Gastroesophageal sphincter (tissue), 4 donors: ENCODE measurements around a stretch of chr2.

DNA sequence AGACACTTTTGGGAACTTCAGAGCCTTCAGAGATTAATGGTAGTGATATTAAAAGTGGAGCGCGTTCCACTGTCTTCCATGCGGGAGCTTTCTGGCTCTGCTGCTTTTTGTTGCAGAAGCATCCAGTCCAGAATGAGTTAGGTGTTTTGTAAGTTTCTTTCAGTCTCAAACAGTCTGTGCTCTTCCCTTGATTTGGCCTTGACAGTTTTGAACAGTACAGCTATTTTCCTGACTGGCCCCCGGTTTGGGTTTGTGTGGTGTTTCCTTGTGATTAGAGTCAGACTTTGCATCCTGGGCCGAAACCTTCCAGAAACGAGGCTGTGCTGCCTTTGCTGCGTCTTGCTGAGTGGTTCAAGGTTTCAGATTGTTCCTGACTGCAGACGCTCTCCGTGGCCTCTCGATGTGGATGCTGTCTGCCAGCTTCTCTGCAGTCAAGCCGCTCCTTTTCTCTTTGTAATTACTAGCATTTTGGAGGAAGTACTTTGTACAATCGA, 49.0 kb downstream of the TRAF3IP1 start:
- PRO-cap: no peak
- RAMPAGE, long total RNA, 4 experiments: no peak in any of the 4 experiments

GRCh38 chr2:238558465-238558875, 131.7 kb downstream of the ASB1 start:
- PRO-cap: no peak
- RAMPAGE, long total RNA, 4 experiments: no peak in any of the 4 experiments

DNA sequence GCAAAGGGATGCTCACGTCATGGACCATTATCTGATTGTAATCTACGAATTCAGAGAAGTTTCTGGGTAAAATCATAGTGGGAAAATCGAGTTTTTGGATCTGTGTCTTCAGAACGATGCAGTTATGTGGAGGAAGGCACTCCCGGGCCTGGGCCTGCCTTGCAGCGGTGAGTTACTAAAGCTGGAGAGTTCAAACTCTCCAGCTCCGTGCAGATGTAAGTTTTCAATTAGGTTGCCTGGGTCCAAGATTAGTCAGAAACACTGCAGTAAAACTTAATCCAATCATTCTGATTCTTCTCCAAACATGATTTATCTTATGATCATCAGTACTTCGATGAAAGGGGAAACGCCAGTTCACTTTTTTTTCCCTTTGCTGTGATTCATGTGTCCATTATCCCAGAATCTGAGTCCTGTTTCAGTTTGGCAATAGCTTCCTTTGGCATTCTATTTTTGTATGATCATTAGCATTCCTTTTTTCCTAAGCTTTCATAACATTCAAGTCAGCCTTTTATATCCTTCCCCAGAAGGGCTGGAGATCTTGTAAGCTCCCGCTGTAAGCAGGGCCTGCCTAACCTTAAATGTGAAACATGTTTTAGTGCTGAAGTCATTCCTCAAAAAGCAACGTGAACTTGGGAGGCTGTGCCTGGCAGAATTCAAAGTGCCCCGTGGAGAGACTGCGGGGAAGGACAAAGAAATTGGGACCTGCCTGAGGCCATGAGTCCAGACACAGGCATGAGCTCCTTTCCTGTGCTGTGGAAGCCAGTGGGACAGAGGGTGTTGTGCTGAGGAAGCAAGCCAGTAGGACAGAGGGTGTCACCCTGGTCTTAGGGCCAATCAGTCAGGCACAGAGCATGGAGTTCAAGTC, 119.2 kb upstream of the TWIST2 start:
- PRO-cap: bidirectional peak, plus-strand start at position 326 of the sequence, minus-strand start at position 177 of the sequence; bidirectional peak, plus-strand start at position 656 of the sequence, minus-strand start at position 480 of the sequence
- RAMPAGE, long total RNA, 4 experiments: no peak in any of the 4 experiments

DNA sequence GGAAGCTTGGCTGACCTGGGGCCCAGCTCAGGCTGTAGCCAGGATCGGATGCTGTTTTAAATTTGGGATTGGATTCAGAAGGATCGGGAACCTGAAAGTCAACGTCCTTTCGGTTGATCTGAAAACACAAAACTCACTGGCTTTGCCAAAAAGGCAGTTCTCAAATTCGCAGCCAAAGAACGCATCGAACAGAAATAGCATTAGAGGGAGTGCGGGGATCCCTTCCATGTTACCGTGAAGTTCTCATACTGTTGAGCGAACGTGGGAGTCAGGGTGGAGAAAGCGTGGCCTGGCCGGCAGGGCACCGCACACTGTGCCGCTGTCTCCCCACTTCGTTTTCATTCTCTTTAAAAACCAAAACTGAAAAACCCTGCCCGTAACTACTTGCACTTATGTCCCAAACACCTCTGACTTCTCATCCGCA, 61.1 kb upstream of the TWIST2 start:
- PRO-cap: no peak
- RAMPAGE, long total RNA, 4 experiments: no peak in any of the 4 experiments

DNA sequence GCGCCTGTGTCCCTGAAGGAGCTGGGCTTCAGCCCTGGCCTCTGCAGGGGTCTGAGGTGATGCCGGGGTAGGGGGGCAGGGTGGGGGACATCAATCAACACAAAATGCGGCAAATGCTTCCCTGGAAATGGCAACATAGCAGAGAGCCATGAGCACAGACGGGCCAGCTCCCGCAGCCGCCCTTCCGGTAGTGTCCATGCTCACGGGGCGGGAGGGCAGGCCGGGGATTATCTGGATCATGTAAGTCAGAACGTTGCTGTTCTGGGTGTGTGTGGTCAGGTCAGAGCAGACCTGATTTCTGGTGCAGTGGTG, 56.5 kb upstream of the TWIST2 start:
- PRO-cap: no peak
- RAMPAGE, long total RNA, 4 experiments: no peak in any of the 4 experiments

DNA sequence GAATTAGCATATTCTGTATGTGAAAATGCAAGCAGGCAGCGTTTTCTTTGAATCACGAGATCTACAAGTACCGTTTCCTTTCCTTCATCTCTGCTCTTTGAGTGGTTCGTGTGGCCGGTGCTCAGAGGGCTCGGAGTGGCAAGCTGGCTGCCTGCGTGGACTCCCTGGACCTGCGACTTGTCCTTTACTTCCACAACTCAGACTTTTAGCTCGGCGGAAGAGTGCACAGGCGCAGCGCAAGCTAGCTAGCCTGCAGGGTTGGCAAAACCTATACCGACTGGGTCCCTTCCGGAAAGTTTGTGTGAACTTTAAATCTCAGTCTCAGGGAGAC, 6.9 kb downstream of the TWIST2 start:
- PRO-cap: no peak
- RAMPAGE, long total RNA, 4 experiments: no peak in any of the 4 experiments

DNA sequence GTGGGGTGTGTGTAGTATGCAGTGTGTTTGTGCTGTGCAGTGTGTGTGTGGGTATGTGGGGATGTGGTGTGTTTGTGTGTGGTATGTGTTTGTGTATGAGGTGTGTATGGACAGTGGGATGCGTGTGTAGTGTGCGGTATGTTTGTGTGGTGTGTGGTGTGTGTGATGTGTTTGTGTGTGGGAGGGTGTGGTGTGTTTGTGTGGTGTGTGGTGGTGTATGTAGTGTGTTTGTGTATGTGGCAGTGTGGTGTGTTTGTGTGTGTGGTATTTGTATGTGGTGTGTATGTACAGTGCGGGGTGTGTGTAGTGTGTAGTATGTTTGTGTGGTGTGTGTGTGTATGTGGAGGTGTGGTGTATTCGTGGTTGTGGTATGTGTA, 60.8 kb downstream of the TWIST2 start:
- PRO-cap: no peak
- RAMPAGE, long total RNA, 4 experiments: no peak in any of the 4 experiments

DNA sequence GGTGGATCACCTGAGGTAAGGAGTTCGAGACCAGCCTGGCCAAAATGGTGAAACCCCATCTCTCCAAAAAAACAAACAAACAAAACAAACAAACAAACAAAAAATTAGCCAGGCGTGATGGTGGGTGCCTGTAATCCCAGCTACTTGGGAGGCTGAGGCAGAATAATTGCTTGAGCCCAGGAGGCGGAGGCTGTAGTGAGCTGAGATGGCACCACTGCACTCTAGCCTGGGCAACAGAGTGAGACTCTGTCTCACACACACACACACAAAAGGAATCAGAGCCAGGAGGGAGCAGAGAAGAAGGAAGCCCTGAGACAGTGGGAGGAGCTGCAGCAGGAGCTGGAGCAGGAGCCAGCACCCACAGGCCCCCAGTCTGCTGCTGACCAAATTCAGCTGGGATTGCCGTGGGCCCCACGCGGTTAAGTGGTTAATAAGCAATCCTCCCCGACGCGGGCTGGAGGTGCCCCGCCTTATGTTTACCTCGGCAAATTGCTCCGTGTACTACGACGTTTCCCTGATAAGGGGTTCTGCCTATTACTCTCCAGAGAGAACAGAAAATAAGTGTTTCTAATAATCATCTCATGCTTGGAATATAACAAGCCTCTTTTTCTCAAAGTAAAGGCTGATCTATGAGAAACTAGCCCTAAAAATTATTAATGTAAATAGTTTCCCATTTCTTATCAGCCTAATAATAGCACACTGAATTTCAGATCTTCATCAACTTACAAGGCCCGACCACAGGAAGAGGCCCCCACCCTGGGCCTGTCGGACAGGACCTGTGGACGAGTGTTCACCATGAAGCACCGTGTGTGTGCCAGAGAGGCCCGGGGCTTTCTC, 265.3 kb downstream of the TWIST2 start:
- PRO-cap: no peak
- RAMPAGE, long total RNA, 4 experiments: no peak in any of the 4 experiments

GRCh38 chr2:239181874-239182394, 218.9 kb downstream of the HDAC4 start:
- PRO-cap: no peak
- RAMPAGE, long total RNA, 4 experiments: no peak in any of the 4 experiments

DNA sequence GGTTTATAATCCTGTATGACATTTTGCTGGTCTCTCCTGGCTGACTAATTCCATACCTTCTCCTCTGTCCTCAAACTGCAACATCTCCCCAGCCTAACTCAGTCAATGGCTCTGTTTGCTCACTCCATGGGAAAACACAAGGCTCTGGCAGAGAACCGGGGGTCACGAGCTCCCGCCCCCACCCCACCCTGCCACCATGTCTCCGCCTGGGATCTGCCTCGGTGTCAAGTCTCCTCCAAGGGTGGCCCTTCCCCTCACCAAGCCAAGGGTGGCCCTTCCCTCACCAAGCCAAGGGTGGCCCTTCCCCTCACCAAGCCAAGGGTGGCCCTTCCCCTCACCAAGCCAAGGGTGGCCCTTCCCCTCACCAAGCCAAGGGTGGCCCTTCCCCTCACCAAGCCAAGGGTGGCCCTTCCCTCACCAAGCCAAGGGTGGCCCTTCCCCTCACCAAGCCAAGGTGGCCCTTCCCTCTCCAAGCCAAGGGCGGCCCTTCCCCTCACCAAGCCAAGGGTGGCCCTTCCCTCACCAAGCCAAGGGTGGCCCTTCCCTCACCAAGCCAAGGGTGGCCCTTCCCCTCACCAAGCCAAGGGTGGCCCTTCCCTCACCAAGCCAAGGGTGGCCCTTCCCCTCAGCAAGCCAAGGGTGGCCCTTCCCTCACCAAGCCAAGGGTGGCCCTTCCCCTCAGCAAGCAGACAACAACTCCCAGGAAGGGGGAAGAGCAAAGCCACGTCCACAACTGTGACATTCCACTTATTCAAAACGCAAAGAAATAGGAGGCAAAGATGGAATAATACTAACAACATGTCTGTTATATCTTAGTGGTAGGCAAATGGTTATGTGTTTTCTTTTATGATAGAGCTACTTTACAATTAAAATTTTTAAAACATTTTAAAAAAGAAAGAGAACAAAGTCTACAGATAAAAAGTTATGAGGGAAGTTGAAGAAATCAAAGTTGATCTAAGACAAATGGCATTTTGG, 168.2 kb downstream of the HDAC4 start:
- PRO-cap: no peak
- RAMPAGE, long total RNA, 4 experiments: no peak in any of the 4 experiments

DNA sequence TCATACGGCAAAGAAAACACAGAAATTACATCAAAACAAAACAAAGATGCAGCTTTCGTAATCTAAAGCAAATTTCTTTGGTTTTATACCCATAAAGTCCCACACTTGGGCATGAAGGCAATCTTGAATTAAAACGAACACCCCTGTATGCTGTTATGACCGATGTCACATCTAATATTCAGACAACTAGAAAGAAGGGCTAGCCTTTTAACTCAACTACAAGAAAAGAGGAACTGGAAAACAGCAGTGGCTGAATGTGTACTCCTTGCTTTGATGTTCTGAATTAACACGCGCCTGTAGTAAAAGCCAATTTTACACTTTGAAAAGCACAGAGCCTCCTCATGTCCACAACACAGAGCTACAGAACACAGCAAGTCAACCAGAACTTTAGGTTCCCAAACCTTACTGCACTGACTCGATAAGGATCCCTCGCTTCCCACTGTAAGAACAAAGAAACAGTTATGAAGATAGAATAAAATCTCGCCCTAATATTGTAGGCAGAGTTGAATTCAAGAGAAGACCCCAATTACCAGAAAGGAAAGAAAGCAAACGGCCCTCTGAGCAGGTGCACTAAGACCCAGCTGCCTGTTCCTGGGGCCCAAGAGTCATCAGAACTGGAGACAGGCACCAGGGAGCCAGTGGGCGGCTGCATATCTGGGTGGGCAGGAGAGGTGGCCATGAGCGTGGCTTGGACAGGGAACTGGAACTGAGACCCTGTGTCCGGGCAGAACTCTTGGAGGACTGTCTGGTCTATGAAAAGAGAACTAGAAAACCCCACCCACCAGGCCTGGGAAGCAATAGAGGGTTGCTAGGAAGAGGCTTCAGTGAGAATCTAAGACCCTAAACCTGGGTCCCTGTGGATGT, 147.4 kb downstream of the HDAC4 start:
- PRO-cap: unidirectional peak, minus-strand start at position 708 of the sequence
- RAMPAGE, long total RNA, 4 experiments: no peak in any of the 4 experiments

DNA sequence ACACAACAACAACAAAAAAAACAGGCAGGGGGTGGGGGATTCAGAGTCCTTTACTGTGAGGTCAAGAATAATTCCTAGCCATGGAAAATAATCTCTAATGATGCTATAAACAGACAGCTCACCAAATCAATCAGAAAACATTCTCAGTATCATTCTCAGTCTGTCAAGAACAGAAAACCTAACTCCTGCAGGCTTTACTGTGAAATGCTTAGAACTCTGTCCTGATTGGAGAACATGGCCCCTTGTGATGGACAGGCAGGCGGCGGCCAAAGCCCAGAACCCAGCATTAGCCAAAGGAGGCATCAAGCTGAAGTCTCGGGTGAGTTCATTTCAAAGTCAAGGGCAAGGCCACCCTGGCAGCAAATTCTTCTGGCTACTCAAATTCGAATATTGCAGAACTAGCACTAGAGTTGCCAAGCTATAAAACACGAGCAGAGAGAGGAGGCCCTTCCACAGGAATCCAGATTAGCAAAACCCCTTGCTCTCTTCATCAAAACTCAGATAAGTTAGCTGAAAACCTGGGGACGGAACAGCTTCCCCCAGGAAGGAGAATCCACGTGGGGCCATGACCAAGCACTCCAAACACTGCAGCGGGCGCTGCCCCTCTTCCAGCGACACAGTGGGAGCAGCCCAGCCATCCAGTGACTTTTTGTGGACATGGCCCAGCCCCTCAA, 98.7 kb downstream of the HDAC4 start:
- PRO-cap: unidirectional peak, plus-strand start at position 407 of the sequence
- RAMPAGE, long total RNA, 4 experiments: no peak in any of the 4 experiments

DNA sequence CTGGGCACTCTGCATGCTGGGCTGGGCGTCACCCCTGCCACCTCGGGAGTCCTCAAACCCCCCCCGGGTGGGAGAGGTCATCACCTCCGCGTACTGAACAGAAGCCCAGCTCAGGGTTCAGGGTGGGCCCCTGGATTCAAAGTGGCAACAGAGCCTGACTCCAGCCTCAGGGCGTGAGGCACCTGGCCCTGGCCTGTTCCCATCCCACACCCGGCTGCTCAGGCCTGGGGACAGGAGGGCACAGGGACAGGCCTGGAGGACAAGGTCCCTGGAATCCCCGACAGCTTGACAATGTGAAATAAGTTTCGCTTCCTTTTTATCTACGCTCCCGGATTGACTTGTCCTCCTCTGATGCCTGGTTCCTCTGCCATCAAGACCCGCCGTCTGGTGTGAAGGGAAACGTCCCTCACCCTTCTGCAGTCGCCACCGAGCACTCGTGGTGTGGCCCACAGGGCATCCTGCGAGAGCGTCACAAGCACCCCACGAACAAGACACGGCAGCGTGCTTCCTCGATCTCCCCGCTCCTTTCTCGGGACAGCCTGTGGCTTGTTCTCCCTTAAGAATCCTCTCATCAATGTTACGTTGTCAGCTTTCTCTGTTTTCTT, 97.7 kb downstream of the HDAC4 start:
- PRO-cap: no peak
- RAMPAGE, long total RNA, 4 experiments: no peak in any of the 4 experiments

DNA sequence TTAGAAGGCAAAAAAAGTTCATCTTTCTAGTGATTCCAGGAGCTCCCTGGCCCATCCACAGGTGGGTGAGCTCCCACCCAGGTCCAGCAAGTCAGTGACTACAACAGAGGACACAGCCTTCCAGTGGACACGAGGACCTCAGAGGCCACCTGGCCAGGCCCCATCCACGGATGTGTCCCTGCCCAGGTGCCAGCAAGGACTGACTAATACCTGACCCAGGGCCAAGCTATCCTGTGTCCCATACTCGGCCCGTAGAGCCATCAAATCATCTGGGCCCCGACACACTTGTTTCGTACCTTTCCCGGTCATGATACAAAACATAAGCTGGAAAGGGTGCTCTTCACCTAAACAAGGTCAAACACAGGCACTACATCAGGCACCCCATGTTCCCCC, 94.6 kb downstream of the HDAC4 start:
- PRO-cap: no peak
- RAMPAGE, long total RNA, 4 experiments: no peak in any of the 4 experiments

DNA sequence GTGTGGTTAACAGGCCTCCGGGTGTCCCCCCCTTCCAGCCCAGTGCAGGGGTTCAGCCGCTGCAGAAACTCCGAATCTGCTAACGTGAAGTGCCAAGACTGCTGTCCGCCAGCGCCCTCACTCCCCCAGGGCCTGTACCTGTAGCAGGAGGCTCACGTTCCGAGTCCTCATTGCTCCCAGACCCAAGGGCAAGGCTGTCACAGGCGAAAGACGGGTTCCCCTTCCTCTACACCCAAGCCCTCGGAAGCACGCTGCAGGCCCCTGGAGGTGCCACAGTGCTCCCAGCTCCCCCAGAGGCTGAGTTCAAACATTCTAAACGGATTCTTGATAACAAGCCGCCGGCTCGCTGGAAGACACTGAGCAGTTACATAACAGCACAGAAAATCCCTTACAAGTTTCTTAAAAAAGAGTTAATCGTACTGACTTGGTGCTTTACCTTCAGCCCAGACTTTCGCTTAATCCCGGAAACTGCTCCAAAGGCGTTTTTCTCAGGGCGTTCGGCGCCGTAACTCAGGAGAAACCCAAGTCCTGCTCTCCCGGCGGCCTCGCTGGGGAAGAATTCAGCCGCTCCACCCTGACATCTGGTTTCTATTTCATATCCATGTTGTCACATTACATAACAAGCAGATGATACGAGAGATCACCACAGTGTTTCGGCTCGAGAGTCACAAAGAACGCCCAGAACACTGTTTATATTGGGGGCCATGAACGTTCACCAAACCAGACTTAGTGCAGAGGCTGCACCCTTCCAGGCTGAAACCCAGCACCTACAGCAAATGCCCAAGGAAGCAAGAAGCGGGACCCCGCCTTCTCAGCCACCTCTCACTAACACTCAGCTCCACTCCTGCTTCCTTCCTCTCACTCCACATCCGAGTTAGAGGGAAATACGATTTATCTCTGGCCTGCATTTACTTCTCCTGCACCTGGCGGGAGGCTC, 91.9 kb downstream of the HDAC4 start:
- PRO-cap: unidirectional peak, plus-strand start at position 82 of the sequence; bidirectional peak, plus-strand start at position 170 of the sequence, minus-strand start at position 131 of the sequence; bidirectional peak, plus-strand start at position 643 of the sequence, minus-strand start at position 562 of the sequence
- RAMPAGE, long total RNA, 4 experiments: start-site peak on the minus strand in 3 of 4 experiments, centred at positions 523 to 753 of the sequence, 20 to 97 reads per replicate

- PRO-cap: no peak
- RAMPAGE, long total RNA, 4 experiments: no peak in any of the 4 experiments
Measured at GRCh38 chr2:239751658-239752040, 273.5 kb downstream of the NDUFA10 start.

DNA sequence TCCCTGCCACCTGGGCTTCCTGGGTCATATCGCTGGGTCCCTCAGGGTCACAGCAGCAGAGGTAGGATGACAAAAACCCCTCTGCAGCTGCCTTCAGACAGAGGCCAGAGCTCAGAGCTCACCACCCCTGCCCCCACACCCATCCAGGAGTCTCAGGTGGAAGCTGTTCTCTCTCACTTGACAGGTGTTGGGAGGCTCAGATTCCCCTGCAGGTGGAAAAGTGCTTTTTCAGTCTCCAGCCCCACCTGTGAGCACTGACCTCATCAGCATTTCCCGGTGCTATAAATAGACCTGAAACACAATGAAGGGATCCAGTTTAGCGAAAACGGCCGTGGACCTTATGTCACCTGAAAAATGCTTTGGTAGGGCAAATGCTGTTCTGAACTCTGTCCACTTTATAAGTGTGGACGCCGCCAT, 254.9 kb downstream of the NDUFA10 start:
- PRO-cap: no peak
- RAMPAGE, long total RNA, 4 experiments: no peak in any of the 4 experiments

DNA sequence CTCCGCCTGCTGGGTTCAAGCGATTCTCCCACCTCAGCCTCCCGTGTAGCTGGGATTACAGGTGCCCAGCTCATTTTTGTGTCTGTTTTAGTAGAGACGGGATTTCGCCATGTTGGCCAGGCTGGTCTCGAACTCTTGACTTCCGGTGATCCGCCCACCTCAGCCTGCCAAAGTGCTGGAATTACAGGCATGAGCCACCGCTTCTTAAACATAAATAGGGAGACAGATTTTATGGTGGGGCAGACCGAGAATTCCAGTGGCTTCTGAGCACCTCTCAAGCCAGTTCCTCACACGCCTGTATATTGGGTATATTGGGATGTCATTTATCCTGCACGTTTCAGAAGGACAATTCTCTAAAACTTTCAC, 22.6 kb upstream of the OR6B2 start:
- PRO-cap: no peak
- RAMPAGE, long total RNA, 4 experiments: no peak in any of the 4 experiments

DNA sequence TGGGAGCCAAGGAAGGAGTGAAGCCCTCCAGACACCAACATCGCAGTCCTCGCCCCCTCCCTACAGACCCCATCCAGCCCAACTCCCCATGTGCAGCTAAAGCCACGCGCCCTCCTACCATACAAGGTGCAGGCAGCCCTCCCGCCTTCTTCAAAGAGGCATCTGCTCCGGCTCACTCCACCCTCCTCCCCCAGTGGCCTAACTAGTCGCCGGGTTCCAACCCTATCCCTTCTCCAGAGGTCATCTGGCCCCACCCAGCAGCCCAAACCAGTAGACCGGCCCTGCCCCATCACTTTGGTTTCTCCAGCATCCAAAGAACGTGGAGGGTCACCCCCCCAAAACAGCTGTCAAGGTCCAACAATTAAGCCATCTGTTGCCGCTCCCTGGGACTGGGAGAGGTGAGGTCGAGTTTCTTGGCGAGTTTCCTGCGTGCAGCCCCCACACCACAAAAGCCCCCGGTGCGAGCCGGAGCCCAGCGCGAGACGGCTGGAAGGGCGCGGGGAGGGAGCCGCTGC, 817 bp upstream of the GPC1 start:
- PRO-cap: bidirectional peak, plus-strand start at position 265 of the sequence, minus-strand start at position 195 of the sequence
- RAMPAGE, long total RNA, 4 experiments: no peak in any of the 4 experiments

DNA sequence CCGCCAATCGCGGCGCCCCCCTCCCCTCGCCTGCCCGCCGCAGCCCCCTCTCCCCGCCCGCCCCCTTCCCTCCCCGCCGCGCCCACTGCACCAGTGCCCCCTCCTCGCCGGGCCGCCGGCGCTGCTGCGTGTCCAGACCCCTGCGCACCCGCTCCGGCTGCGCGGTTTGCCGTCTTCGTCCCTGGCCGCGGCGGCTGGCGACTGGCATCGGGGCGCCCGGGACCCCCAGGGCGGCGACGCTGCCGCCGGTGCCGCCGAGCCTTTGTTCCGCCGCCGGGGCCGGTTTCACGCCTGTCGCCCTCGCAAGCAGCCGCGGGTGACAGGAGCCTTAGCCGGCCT, 18.1 kb downstream of the GPC1 start:
- PRO-cap: no peak
- RAMPAGE, long total RNA, 4 experiments: no peak in any of the 4 experiments